ENCODE results near the genes MPZL1, TIPRL, XCL2 and CCDC181.

GRCh38 chr1:167437867-167438818 is 80.2 kb downstream of the CD247 start:
- RRBS, result 60% methylated on average over 1 of the region's 13 CpGs

- RRBS, result 3% methylated on average over 23 of the region's 60 CpGs
Measured at GRCh38 chr1:167455391-167456466, 62.6 kb downstream of the CD247 start.

- RRBS, result no CpG with 5 or more reads among the region's 5 CpGs
Measured at GRCh38 chr1:167473681-167474182, 44.6 kb downstream of the CD247 start.

- RRBS, result no CpG with 5 or more reads among the region's 19 CpGs
Measured at GRCh38 chr1:167485878-167486839, 32.2 kb downstream of the CD247 start.

GRCh38 chr1:167489343-167490008 is 28.9 kb downstream of the CD247 start:
- RRBS, result no CpG with 5 or more reads among the region's 12 CpGs

- RRBS, result no CpG with 5 or more reads among the region's 8 CpGs
Measured at GRCh38 chr1:167681486-167682322, 40.1 kb upstream of the MPZL1 start.

- RRBS, result 2% methylated on average over 57 of the region's 102 CpGs
Measured at GRCh38 chr1:167721606-167722700, at the start of gene MPZL1. MPZL1 (plus strand) TSS chr1:167721982.

DNA sequence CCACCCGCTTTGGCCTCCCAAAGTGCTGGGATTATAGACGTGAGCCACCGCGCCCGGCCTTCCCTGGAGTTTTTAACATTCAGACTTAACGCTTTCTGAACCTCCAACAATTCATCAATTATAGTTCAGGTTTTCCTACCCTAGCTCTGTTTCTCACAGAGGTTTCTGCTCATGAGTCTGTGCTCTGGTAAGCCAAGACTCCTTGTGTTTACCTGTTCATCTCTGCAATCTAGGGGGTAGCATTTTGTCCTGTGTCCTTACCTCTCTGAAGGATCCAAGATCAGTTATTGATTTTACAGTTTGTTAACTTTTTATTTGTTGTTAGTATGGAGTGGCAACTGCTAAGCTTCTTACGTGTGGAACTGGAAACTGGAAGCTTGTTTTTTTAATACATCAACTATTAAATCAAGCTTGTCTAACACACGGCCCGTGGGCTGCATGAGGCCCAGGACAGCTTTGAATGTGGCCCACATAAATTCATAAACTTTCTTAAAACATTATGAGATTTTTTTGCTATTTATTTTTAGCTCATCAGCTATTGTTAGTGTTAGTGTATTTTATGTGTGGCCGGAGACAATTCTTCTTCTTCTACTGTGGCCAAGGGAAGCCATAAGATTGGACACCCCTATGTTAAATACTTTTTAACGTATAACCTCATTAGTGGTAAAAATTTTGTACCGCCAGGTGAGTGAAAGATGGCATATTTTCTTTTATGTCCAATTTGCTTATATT is 29.2 kb upstream of the MPC2 start:
- RRBS, result no CpG with 5 or more reads among the region's 12 CpGs

- RRBS, result 5% methylated on average over 12 of the region's 36 CpGs
Measured at GRCh38 chr1:168178482-168179105, at the start of gene TIPRL. TIPRL (plus strand) TSS chr1:168178962.

- RRBS, result no CpG with 5 or more reads among the region's 3 CpGs
Measured at GRCh38 chr1:168307930-168308477, 27.3 kb downstream of the TBX19 start.

DNA sequence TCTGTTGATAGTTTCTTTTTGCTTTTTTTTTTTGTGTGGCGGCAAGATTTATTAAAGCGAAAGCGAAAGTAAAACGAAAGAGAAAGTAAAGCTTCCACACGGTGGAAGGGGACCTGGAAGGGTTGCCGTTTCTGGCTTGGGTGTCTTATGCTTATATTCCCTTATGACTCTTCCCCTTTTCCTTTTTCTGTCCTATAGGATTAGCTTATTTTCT is 67.7 kb downstream of the TBX19 start:
- RRBS, result no CpG with 5 or more reads among the region's 6 CpGs

GRCh38 chr1:168443909-168444420 is 99.8 kb downstream of the XCL2 start:
- RRBS, result no CpG with 5 or more reads among the region's 5 CpGs

GRCh38 chr1:168543882-168544259 is at the start of gene XCL2:
XCL2 (minus strand) TSS chr1:168543997.
- RRBS, result no CpG with 5 or more reads among the region's 5 CpGs

DNA sequence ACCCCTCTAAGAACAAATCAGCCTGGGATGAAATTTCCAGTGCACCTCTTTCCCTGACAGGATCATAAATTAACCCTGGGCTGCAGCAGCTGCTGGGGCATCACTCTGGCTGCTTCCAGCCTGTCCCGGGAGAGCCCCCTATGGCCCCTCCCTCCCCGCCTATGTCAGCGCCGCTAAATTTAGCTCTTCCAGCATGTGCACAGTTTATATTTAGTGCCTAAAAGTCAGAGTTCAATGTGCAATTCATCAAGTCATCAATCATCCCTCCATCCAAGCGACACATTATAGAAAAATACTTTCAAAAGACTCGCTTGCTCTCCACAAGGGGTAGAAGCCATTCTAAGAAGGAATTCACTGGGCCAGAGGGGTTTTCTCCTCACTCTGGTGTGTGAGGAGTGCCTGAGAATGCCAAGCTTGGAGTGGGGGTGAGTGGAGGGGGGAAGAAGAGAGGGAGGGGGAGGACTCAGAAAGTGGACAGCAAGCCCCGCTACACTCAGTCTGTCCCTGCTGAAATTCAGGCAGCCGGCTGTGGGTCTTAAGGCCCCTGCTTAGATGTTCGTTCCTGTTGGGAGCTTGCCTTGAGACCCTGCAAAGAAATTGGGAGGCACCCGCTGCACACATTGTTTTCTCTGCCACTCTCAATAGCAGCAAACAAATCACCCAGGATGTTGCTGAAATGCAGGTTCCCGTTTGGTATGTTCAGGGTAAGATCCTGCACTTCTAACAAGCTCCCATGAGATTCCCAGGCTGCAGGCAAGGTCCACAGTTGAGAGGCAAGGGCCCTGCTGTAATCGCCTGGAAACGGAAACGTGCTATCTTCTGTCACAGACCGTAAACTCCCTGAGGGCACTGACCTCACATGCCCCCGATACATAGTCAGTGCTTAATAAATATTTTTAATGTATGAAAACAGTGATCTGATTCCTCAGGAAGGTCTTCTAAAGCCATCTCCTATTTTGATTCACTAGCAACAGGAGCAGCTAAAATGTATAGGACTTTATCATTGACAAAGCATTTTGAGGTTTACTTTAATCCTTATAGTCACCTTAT is 37.6 kb downstream of the XCL1 start:
- RRBS, result no CpG with 5 or more reads among the region's 16 CpGs

DNA sequence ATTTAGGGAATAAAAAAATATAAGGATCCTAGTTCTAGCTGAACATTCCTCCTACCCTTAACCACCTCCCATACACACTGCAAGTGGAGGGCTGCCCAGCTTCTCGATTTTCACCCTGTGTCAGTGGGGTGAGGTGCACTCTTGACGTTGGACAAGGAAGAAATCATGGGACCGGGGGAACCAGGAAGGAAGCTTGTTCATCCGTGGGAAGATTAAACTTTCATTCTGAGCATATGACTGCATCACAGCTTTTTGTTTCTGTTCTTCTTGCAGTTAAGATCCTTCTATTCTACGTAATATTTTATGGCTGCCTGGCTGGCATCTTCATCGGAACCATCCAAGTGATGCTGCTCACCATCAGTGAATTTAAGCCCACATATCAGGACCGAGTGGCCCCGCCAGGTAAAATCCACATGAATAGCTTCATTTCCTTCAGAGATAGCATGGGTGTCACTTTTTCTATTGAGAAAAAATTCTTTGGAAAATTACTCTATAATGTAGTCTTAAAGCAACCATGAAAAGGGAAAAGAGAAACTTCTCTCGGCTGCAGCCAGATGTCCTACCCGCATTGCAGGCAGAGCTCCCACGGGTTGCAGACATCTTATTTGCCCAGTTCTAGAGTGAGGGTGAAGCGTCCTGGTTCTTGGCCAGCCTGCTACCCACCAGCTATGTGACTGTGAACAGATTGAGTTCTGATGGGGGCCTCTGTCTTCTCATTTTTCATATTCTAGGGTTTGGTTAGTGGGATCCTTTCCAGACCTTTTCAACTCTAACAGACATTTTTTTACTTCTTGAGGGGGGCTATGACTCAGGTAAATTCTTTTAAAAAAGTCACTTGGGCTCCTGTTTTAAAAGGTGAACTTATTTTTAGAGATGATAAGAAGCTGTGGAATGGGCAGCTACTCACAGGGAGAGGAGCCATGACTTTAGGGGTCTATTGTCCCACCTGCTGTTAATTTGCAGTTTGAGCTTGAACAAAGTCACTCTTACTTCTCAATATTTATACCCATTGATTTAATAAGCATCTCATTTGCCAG is 4.9 kb downstream of the ATP1B1 start:
- RRBS, result no CpG with 5 or more reads among the region's 12 CpGs

GRCh38 chr1:169126773-169127628 is 20.5 kb downstream of the ATP1B1 start:
- RRBS, result no CpG with 5 or more reads among the region's 11 CpGs

GRCh38 chr1:169309170-169309878 is 58.3 kb downstream of the NME7 start:
- RRBS, result no CpG with 5 or more reads among the region's 6 CpGs

- RRBS, result no CpG with 5 or more reads among the region's 11 CpGs
Measured at GRCh38 chr1:169426972-169427328, 324 bp downstream of the CCDC181 start.

DNA sequence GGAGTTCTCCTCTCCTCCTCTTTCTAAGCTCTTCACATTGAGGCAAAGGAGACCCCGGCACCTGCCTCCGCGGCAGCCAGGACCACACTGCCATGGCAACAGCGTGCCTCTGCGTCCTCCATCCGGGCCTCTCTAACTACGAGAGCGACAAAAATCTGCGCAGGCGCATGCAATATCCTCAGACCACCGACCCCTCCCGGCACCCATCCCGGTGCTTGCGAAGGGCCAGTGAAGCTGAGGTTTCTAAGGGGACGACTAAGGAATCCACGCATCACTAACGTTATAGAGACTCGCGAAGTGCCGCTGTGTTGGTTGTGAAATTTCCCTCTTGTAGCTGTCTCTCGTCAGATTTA is at the start of gene CCDC181:
CCDC181 (minus strand) TSS at position 146 of the 353 bp plus-strand sequence.
- RRBS, result 4% methylated on average over 11 of the region's 21 CpGs

- RRBS, result no CpG with 5 or more reads among the region's 4 CpGs
Measured at GRCh38 chr1:169529113-169529749, 43.5 kb upstream of the SLC19A2 start.

Measured in AG09309 (cell line).